Sigmoid colon (tissue), 4 donors: ENCODE measurements around a stretch of chr11.

- PRO-cap = no peak
- RAMPAGE, long total RNA, 4 experiments = no peak in any of the 4 experiments
Measured at GRCh38 chr11:116843796-116844532, 6.5 kb upstream of the APOA1 start.

- PRO-cap = no peak
- RAMPAGE, long total RNA, 4 experiments = no peak in any of the 4 experiments
Measured at GRCh38 chr11:116871287-116871726, 33.9 kb upstream of the APOA1 start.

GRCh38 chr11:116894936-116895637 is 57.7 kb upstream of the APOA1 start:
- PRO-cap = no peak
- RAMPAGE, long total RNA, 4 experiments = no peak in any of the 4 experiments

GRCh38 chr11:116919831-116921034 is 82.8 kb upstream of the APOA1 start:
- PRO-cap = no peak
- RAMPAGE, long total RNA, 4 experiments = no peak in any of the 4 experiments

DNA sequence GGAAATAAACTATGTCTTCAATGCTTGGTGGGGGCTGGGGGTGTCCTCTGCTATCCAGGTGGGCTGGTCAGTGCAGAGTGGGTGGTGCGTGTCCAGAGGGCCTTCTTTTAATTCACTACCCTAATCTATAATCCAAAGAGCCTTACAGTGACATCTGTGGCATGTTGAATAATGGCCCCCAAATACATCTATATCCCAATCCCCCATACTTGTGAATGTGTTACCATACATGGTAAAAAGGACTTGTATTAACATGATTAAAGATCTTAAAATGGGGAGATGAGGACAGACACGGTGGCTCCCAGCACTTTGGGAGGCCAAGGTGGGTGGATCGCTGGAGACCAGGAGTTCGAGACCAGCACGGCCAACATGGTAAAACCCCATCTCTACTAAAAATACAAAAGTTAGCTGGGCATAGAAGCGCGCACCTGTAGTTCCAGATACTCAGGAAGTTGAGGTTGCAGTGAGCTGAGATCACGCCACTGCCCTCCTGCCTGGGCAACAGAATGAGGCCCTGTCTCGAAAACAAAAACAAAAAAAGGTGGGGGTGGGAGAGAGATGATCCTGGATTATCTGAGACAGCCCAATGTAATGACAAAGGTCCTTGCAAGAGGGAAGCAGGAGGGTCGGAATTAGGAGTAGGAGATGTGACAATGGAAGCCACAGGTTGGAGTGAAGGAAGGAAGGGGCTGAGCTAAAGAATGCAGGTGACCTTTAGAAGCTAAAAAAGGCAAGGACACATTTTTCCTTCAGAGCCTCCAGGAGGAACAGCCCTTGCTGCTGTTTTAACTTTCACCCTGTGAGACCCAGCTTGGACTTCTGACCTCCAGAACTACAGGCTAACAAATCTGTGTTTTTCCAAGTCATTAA is 87.5 kb upstream of the APOA1 start:
- PRO-cap = no peak
- RAMPAGE, long total RNA, 4 experiments = no peak in any of the 4 experiments

- PRO-cap = no peak
- RAMPAGE, long total RNA, 4 experiments = no peak in any of the 4 experiments
Measured at GRCh38 chr11:116928309-116928780, 90.9 kb upstream of the APOA1 start.

DNA sequence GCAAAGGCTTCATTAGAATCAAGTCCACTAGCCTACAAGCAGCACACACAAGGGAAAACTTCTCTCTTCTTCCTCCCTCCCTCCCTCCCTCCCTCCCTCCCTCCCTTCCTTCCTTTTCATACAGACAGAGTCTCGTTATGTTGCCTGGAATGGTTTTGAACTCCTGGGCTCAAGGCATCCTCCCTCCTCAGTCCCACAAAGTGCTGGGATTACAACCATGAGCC is 121.2 kb downstream of the SIK3 start:
- PRO-cap = no peak
- RAMPAGE, long total RNA, 4 experiments = no peak in any of the 4 experiments

DNA sequence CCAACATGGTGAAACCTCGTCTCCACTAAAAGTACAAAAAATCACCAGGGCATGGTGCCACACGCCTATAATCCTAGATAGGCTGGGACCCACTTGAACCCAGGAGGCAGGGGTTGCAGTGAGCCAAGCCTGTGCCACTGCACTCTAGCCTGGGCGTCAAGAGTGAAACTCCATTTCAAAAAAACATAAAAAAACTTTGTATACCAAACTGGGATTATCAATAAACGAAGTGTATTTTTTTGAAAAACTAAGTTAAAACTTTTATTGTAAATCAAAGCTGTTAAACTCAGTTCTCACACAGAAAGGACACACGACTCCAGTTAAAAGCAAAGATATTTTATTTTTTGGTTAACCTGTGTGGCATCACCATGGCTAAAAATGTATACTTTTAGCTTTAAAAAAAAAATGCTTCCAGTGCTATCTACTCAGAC is 84.9 kb downstream of the SIK3 start:
- PRO-cap = no peak
- RAMPAGE, long total RNA, 4 experiments = no peak in any of the 4 experiments

- PRO-cap = no peak
- RAMPAGE, long total RNA, 4 experiments = no peak in any of the 4 experiments
Measured at GRCh38 chr11:117076893-117078189, 20.9 kb downstream of the SIK3 start.

- PRO-cap = no peak
- RAMPAGE, long total RNA, 4 experiments = no peak in any of the 4 experiments
Measured at GRCh38 chr11:117094578-117095410, 3.4 kb downstream of the SIK3 start.

- PRO-cap = no peak
- RAMPAGE, long total RNA, 4 experiments = no peak in any of the 4 experiments
Measured at GRCh38 chr11:117179057-117179996, 784 bp downstream of the SIDT2 start.

DNA sequence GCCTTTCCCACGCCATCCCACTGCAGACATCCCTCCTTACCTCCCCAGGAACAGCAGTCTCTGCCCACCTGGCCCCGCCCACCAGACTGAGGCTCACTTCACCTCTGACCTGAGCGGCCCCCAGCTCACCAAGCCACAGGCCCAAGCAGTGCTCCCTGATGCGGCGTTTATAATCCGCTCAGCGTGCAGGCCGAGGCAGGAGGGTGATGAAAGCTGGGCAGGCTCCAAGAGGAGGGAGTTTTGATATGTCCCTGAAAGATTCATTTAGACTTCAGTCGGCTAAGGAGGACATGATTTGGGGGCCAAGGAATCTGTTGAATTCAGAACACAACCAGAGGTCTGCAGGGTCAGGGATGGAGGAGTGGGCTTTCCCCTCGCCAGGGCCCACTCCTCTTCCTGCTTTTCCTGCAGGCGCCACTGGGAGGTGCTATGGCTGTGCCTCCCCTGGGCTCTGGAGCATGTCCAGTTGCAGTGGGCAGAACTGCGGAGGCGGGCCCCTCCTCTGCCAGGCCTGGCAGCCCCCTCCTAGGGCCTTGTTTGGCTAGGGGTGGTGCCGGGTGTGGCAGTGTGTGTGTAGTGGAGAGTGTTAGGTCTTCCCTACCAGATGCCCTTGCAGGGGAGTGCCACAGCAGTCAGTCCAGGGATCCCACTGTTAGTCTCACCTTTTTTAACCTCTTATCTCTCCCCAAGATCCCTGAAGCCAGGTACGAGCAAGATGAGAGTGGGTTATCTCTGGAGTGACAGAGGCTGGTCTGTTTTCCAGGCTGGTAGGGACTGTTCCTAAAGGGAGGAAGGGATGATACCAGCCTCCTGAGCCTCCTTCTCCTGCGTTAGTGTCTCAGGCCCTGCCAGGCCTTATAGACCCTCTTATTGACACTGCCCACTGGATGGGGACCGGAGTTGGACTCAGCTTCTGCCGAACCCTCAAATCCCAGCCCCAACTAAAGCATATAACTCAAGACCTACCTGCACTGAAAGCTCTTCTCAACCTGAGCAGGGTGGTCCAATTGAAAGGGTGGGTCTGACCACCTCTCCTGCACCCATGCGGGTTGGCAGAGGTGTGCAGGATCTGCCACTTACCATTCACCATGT is 1.2 kb upstream of the TAGLN start:
- PRO-cap = no peak
- RAMPAGE, long total RNA, 4 experiments = no peak in any of the 4 experiments

DNA sequence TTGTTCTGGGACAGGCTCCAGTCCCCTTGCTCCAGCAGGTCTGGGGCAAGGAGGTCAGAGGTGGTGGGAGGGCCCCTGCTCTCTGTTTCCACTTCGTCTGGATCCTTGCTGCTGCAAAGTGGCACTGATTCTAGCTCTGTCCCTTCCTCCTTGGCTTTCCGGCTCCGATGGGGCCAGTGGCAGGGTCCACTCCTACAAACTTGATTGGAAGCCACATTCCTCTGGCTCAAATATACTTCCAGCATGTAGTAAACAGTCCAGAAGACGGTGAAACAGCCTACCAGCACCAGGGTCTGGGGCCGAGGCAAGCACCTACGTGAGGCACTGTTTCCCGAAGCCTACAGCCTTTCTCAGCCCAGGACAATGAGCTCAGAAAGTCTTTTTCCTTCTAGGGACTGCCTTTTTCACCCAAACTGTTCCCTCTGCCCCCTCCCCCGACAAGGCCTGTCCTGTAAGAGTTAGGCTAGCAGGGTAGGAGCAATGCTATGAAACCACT is 6.9 kb downstream of the TAGLN start:
- PRO-cap = unidirectional peak, minus-strand start at position 206 of the sequence
- RAMPAGE, long total RNA, 4 experiments = no peak in any of the 4 experiments

DNA sequence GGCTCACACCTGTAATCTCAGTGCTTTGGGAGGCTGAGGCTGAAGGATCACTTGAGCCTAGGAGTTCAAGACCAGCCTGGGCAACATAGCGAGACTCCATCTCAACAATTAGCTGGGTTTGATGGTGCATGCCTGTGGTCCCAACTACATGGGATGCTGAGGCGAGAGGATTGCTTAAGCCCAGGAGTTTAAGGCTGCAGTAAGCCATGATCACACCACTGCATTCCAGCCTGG is 62.6 kb downstream of the CEP164 start:
- PRO-cap = no peak
- RAMPAGE, long total RNA, 4 experiments = no peak in any of the 4 experiments

- PRO-cap = no peak
- RAMPAGE, long total RNA, 4 experiments = no peak in any of the 4 experiments
Measured at GRCh38 chr11:117717629-117718543, 79.1 kb downstream of the DSCAML1 start.

GRCh38 chr11:117816796-117817221 is 7.7 kb downstream of the FXYD2 start:
- PRO-cap = no peak
- RAMPAGE, long total RNA, 4 experiments = no peak in any of the 4 experiments

DNA sequence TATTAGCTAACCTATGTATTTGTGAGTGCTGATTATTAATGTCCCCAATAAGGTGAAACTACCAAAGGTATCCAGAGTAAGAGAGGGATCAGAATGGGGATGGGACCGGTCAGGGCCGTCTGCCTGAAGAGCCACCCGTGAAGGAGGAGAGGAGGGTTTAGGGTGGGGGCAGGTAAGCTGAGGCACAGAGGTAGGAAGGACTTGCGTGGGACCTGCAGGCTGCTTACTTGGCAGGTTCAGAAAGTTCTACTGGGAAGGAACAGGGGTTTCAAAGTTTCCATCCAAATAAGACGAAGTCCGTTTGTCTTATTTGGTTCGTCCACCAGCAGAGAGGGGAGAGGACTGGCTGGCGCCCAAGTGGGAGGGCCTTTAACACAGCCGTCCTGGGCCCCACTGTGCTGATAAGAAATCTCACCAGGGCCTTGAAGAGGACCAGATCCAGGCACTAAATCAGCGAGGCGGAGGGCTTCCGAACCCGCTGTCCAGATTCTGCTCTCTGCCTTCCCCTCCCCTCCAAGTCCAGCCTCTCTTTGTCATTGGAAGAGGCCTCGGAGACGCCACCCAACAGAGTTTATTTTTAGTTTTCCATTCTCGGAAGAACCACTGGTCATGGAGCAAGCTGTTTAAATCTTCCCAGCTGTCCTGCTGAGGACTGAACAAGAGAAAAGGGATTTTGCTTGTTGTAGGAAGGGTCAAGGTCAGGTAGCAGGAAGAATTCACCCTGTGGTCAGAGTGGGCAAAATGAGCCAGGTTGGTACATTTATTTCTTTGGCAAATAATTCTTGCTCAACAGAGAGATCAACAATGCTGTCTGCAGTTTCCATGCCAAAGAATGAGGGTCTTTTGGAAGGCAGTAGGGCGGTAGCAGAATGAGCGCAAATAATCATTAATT is 9.3 kb upstream of the FXYD6 start:
- PRO-cap = no peak
- RAMPAGE, long total RNA, 4 experiments = no peak in any of the 4 experiments

- PRO-cap = no peak
- RAMPAGE, long total RNA, 4 experiments = no peak in any of the 4 experiments
Measured at GRCh38 chr11:117907105-117907879, 21.9 kb downstream of the TMPRSS13 start.

DNA sequence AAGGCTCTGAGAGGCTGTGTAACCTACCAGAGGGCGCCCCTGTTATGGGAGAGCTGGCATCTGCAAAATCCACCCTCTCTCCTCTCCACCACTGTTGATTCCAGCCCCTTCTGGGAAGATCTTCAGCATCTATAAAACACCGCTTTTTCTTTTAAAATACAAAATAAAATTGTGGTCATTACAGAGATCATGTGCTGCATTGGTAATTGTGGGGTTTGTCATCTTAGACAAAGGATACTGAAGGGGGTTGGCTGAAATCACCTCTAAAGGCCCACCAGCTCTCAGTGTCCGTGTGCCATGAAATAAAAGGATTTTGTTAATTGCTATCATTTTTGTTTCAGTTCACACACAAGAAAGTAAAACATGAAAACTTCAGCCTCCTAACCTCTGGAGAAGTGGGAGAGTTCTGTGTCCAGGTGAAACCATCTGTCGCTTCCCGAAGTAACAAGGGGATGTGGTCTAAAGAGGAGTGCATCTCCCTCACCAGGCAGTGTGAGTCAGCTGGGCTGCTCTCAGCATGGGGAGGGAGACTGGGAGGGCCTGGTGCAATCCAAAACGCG is 7.5 kb downstream of the IL10RA start:
- PRO-cap = no peak
- RAMPAGE, long total RNA, 4 experiments = no peak in any of the 4 experiments

- PRO-cap = no peak
- RAMPAGE, long total RNA, 4 experiments = no peak in any of the 4 experiments
Measured at GRCh38 chr11:117994218-117994819, 8.1 kb downstream of the IL10RA start.